Calu3 (cell line): ENCODE measurements around a stretch of chr19.

DNA sequence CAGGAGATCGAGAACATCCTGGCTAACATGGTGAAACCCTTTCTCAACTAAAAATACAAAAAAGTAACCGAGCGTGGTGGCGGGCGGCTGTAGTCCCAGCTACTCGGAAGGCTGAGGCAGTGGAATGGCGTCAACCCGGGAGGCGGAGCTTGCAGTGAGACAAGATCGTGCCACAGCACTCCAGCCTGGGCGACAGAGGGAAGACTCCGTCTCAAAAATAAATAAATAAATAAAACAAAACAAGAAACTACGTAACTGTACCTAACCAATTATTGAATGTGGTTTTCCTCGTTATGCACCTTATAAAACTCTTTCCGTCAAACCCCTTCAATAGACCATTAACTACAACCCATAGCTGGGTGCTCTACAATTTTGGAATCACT lies 779 bp downstream of the ZNF208 start:
- PRO-cap: no peak

- PRO-cap: no peak
Measured at GRCh38 chr19:22427388-22427581, 5.1 kb upstream of the ZNF98 start.

DNA sequence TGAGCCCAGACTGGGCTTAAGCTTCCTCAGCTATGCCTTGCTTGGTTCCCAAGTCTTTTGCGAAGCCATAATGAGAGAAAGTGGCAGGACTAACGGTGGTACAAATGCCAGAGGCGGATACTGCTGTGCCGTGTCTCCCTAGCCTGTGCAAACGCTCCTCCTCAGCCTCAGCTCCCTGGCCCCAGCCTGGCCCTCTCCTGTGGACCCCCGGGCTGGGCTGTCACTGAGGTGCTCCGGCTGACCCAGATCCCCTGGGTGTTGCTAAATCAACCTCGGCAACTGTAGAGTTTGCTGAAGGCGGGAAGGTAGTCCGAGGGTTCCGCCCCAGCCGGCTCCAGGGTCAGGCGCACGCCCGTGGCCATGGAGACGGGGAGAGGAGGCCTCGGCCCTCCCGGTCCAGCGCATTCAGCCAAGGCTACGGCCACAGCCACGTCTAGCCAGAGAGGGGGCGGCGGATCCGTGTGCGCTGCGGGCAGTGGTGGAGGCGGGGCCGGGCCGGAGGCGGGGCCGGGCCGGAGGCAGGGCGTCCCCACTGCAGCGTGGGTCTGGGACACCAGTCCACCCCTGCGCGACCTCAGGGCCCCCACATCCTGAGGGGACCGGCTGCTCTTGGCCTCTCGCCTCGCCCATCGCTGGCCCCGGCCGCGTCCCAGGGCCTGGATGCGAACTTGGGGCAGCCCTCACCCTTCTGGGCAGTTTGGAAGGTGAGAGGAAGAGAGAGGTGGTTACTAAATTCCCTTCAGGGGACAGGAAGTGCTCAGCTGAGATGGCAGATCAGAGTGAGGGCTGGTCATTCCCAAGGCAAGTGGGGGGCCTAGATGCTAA lies 16.3 kb upstream of the ZNF492 start:
- PRO-cap: no peak

DNA sequence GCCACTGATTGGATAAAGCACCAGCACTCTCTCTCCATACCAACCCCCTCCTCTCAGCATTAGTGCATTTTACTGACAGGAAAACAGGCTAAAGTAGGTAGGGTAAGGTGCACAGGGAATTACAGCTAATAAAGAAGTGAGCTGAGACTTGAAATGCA lies 24.0 kb upstream of the ZNF724 start:
- PRO-cap: bidirectional peak, plus-strand start at position 56 of the sequence, minus-strand start outside the sequence

GRCh38 chr19:23799239-23799801 lies 36.5 kb downstream of the RPSA2 start:
- PRO-cap: no peak

DNA sequence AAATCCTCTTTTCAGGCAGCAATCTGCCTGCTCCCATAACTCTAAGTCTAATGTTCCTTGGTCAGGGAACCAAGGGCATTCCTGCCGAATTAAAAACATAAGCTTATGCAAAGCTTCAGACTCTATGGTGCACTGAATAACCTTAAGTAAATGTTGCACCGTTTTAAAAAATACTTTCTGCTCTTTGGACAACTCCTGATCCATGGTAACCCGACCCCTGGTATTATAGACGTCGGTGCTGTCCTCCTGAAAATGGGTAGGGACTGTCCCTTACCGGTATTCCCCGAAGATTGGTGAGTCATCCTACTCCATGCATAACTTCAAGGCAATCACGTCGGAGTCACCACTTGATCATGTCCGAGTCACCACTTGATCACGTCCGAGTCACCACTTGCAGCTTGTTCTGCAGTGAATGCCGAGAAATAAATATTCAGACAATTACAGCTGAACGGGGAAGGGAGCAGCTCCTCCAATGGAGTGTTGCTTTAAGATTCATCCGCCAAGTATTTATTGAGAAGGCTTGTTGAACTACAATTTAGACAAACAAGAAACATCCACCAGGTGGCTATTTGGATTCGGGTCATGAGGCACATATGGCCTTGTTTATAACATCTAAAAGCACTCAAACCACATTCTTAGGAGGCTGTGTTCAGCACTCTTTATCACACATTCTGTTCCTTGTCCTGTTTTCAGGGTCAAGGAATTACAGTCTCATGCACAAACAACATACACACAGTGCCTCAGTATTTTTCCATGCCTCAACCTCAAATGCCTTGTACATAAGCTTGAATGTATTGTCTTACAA lies 43.0 kb downstream of the ZNF726 start:
- PRO-cap: no peak

GRCh38 chr19:24042024-24042708 lies 44.8 kb upstream of the ZNF254 start:
- PRO-cap: no peak

GRCh38 chr19:27771583-27772207 lies 1441.3 kb downstream of the UQCRFS1 start:
- PRO-cap: no peak

DNA sequence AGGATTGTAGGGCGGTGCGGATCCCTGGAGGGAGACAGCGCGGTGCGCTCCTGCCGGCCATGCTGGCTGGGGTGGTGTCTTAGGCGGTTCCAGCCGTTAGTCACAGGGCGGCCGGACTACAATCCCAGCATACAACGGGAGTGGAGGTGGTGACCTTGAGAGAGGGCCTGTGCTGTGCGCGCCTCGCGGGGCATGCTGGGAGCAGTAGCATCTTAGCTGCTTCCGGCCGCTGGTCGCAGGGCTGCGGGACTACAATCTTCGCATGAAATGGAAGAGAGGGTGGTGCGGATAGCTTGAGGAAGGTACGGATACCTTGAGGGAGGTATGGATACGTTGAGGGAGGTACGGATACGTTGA lies 1419.2 kb downstream of the UQCRFS1 start:
- PRO-cap: bidirectional peak, plus-strand start at position 219 of the sequence, minus-strand start at position 91 of the sequence

- PRO-cap: unidirectional peak, minus-strand start at chr19:27794815
Measured at GRCh38 chr19:27794178-27794879, 1418.6 kb downstream of the UQCRFS1 start.

DNA sequence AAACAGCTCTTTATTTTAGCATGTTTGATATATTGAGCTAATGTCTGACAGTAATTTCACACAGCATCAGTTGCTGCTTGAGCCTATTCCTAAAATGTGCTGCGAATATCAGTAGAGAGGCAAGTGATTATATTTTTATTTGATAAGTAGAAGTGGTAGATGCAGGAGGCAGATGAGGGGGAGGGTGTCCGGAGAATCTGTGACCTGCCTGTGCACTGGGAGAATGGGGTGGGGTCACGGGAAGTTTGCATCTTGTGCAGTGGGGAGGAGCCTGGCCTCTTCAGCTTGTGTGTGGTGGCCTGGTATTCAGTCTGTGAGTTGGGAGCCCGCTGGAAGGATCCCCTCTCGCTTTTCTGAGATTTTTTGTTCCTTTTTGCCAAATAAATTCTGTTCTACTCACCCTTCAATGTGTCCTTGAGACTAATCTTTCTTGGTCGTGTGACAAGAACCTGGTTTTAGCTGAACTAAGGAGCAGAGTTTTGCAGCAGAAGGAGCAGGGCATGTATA lies 1257.5 kb downstream of the UQCRFS1 start:
- PRO-cap: no peak

- PRO-cap: no peak
Measured at GRCh38 chr19:28469121-28469510, 743.8 kb downstream of the UQCRFS1 start.

DNA sequence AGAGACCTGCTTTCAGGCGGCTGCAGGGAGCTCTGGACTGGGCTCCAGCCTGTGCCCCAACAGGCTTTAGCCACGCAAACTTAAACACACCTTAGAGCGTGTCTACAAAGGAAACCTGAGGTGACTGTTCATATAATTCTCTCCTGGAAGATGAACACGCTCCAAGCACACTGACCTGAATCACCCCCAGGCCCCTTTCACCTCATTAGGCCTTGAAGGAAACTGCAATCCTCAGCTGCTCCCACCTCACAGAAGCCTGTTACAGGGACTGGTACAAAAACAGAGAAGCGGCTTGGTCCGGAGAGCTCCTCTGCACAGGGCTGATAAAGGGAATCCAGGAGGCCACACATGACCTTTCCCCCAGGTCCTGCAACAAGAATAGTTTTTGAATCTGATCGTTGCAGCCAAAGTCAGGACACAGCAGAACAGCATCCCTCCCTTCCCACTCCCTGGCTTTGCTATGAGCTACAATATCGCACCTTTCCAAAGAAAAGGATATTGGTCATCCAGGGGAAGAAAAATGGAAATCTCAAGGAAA lies 666.8 kb downstream of the UQCRFS1 start:
- PRO-cap: no peak

GRCh38 chr19:28571871-28572196 lies 641.1 kb downstream of the UQCRFS1 start:
- PRO-cap: no peak

GRCh38 chr19:28606529-28607663 lies 606.1 kb downstream of the UQCRFS1 start:
- PRO-cap: bidirectional peak, plus-strand start at chr19:28606731, minus-strand start at chr19:28606436

DNA sequence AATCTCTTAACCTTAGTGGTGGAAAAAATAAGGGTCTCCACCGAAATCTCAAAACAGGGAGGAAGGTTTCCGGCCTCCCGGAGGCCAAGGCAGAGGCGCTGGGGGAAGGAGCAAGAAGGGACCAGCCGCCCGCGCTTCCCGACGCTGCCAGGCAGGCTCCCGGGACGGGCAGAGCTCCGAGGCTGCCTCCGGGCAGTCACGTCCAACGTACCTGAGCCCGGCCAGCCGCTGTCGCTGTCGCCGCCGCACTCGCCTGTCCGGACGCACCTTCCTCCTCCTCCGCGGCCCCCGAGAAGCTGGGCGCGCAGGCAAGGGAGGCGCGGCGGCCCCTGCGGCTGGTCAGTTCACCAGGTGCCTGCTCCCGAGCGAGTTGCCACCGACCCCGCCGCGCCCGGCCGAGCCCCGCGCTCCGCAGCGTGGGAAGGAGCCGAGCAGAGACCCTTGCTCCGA lies 419.6 kb downstream of the UQCRFS1 start:
- PRO-cap: no peak

- PRO-cap: no peak
Measured at GRCh38 chr19:29404992-29405539, 120.7 kb upstream of the VSTM2B start.

DNA sequence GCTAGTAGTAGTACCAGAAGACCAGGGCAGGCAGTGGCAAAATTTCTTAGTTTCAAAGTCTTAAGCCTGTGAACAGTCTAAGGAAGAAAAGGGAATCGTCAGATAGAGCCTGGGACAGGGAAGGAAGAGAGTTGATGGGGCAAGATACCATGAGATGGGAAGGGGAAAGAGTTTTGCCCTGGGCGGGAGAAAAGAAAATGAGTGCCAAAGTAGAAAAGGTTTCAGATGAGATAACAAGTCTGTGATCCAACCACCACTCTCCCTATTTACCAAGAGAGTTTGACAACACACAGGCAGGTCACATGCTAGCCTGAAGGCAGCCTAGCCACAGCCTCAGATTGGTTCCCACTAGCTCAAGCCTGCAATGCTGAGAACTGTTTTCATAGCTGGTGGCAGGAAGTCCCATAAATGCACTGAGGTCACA lies 18.7 kb upstream of the POP4 start:
- PRO-cap: no peak

GRCh38 chr19:29606444-29606889 lies 384 bp downstream of the POP4 start:
- PRO-cap: no peak

- PRO-cap: no peak
Measured at GRCh38 chr19:29687142-29687893, 22.1 kb downstream of the PLEKHF1 start.